ENCODE measurements around a stretch of chr1.

DNA sequence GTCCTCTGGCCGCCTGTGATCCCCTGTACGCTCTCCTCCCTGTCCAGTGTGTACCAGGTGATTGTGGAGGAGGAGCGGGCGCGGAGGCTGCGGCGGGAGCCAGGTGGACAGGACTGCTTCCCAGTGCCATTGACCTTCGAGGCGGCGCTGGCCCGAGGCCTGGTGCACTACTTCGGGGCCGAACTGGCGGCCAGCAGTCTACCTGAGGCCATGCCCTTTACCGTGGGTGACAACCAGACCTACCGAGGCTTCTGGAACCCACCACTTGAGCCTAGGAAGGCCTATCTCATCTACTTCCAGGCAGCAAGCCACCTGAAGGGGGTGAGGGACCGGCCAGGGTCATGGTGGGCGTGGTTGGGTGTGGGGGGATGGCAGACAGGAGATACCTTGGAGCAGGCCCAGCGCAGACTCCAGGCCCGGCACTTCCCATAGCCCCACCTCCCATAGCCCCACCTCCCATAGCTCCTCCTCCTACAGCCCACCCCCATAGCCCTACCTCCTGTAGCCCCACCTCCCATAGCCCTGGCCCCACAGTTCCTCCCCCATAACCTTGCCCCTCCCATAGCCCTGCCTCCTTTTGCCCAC, 46.4 kb downstream of the PTPRU start:
- RRBS: 100% methylated on average over 2 of the region's 20 CpGs

DNA sequence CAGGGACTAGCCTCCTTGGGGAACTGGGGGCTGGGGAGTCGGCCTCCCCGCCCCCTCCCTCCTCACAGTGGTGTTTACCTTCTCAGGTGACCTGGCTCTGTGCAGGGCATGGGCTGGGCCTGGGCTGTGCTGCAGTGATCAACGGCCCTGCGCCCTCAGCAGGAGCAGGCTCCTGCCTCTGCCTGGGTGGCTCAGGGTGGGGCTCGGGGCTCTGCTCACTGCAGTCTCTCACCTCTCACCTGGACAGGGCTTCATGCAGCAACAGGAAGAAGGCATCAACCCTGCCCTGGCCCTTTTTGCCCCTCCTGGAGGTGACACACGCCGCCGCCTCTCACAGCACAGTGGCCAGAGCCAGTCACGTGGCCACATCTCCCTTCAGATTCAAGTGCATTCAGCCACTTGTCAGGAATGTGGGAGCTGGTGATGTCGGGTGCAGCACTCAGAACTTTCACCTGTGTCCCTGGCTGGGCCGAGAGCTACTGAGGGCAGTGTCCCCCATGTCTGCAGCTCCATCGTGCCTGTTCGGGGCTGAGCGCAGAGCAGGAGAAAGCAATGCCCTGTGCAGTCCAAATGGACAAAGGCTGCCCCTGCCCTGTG, 313.8 kb downstream of the PTPRU start:
- RRBS: no CpG with 5 or more reads among the region's 14 CpGs

DNA sequence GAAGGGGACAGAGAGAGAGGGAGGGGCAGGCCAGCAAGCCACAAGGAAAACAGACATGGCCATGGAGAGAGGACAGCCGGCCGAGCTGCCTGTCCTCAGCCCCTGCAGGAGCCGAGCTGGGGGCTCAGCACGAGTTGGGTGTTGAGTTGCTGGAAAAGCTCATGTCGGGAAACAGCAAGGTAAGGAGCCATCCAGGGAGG, 548.7 kb downstream of the PTPRU start:
- RRBS: no CpG with 5 or more reads among the region's 5 CpGs

DNA sequence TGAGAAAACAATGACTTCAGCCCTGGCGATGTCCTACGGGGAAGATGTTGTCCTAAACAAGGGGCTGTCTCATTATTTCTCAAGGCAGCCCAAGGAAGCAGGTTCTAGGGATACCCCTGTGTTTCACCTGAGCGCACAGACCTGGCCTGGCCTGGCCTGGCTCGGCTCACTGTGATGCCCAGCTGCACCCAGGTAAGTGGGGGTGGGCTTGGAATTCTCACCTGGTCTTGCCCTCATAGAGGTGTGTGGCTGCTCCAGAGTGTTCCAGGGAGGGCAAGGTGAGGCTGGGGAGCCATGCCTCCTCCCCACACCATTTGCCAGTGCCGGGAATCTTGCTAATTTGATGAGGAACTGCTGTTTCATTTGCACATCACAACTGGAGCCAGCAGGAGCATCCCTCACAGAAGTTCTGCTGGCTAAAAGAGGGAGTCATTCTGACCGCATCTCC, 601.0 kb downstream of the PTPRU start:
- RRBS: no CpG with 5 or more reads among the region's 6 CpGs

DNA sequence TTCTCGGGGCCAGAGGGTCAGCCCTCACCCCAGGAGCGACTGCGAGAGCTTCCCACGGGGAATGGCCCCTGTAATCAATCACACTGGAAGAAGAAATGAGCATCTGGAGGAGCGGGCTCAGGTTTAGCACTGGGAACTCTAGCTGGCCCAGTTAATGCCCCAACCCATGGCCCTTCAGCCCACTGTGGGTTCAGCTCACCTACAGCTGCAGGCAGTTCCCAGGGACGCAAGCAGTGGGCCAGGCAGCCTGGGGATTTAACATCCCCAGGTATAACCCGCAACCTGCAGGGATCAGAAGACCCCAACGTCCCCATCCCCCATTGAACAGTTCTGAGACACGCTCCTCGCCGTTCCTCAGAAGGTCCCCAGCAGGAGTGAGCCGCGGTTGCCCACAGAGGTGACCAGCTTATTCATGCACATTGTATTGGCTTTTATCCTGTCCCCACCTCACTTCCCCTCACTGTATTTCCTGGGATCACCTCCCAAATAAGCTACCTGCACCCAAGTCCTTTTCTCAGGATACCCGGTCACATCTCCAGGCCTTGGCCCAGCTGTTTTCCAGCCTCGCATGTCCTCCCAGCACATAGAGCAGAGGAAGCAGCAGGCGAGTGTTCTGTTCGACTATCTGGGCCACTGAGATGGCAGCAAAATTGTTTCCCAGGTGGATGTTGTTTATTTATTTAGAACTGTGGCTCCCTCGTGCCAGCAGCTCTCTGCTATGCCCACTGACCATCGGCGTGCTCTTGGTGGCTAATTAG, 5.0 kb upstream of the MATN1 start:
- RRBS: no CpG with 5 or more reads among the region's 20 CpGs

DNA sequence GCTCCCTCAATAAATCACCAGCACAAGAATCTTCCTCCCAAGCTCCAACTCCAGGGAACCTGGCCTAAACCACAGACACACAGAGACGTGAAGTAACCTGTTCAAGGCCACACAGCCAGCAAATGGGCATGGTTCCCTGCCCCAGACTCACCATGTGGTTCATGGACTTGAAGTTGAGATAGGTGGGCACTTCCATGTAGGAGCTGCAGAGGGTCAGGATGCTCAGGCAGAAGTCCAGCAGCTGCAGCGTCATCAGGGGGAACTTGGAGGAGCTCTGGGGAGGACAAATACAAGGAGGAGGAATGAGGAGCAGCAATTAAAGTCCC, 15.4 kb upstream of the MATN1 start:
- RRBS: no CpG with 5 or more reads among the region's 2 CpGs

DNA sequence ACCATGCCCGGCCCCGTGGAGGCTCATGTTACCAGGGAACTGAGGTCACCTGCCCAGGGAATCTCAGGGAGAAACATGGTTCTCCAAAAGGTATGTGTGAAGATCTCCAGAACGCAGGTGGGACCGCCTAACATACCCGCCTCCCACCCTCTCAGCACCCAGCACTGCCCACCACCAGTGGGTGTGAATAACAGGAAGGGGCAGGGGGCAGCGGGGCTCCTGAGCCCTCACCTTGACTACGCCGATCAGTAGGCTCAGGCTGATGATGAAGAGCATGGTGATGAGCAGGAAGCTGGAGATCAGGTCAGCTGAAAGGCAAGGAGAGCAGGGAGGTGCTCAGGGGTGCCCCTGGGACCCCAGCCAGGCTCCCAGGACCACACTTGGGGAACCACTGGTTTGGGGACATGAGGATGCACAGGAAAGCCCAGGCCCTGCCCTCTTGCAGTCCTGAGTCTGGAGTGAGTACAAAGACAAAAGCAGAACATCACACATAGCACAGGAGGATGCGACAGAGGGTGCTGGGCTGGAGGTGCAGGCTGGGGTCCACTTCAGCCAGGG, 16.1 kb downstream of the LAPTM5 start:
- RRBS: no CpG with 5 or more reads among the region's 9 CpGs

- RRBS: no CpG with 5 or more reads among the region's 16 CpGs
These were observed 2.4 kb upstream of the LAPTM5 start for GRCh38 chr1:30759767-30760481.

DNA sequence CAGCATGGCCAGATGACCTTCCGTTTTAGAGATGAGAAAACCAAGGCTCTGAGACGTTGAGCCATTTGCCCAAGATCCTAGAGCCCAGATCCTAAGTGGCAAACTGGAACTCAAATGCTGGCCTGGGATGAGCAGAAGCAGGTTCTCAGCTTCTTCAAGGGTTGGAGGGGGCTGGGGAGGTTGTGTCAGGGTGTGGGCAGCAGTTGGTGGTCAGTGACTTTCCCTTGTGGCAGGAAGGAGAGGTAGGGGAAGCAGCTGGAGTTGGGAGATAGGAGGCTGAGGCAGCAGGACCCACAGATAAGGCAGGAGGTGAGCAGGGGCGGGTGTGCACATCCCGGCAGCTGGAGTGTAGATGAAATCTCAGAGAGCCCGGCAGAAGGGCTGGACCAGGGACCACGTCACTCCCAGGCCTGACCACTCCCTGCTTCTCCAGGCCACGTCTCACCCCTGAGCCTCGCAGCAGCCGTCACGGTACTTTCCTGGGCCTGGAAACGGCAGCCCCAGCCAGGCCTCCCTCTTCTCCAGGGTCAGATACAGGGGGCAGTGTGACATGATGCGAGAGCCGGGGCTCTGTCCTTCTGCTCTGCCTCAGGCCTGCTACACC, 11.4 kb upstream of the LAPTM5 start:
- RRBS: no CpG with 5 or more reads among the region's 13 CpGs

DNA sequence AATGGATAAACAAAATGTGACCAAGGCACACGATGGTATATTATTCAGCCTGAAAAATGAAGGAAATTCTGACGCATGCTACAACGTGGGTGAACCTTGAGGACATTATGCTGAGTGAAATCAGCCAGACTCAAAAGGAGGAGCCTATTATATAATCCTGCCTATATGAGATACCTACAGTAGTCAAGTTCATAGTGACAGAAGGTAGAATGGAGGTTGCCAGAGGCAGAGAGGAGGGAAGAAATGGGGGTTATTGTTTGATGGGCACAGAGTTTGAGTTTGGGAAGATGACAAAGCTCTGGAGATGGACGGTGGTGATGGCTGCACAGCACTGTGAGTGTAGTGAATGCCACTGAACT, 23.0 kb upstream of the LAPTM5 start:
- RRBS: no CpG with 5 or more reads among the region's 4 CpGs

DNA sequence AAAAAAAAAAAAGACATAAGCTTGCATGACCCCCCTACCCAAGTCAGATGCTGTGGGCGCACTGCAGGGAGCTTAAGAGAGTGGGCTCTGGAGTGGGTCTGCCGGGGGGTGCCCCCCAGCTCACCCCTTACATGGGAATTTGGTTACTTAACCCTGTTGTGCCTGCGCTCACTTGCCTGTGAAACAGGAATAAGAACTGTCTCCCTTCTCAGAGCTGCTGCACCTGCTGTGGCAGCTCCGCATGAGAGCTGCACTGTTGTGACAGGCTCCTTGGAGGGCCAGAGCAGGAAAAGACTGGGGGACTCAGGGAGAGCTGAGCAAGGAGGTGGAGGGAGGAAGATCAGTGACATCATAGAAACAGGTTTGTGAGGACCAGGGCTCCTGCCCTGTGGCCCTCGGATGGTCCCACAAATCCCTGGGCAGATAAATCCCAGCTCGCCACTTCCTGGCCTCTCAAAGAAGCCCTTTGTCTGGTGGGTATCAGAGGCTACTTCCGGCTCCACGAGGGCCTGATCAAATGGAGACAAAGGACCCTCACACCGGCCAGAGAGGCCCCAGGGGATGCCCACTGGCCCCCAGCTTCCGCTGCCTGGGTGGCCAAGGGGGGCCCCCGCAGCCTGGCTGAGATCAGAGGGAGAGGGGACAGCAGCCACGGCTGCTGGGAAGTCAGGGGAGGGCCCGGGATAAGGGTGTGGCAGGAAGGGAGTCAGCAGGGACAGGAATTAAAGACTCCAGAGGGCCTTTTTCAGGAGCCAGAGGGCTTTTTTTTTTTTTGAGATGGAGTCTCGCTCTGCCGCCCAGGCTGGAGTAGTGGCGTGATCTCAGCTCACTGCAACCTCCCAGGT, 28.9 kb upstream of the LAPTM5 start:
- RRBS: no CpG with 5 or more reads among the region's 16 CpGs

- RRBS: 0% methylated on average over 1 of the region's 10 CpGs
These were observed 41.0 kb upstream of the LAPTM5 start for GRCh38 chr1:30798299-30799174.

DNA sequence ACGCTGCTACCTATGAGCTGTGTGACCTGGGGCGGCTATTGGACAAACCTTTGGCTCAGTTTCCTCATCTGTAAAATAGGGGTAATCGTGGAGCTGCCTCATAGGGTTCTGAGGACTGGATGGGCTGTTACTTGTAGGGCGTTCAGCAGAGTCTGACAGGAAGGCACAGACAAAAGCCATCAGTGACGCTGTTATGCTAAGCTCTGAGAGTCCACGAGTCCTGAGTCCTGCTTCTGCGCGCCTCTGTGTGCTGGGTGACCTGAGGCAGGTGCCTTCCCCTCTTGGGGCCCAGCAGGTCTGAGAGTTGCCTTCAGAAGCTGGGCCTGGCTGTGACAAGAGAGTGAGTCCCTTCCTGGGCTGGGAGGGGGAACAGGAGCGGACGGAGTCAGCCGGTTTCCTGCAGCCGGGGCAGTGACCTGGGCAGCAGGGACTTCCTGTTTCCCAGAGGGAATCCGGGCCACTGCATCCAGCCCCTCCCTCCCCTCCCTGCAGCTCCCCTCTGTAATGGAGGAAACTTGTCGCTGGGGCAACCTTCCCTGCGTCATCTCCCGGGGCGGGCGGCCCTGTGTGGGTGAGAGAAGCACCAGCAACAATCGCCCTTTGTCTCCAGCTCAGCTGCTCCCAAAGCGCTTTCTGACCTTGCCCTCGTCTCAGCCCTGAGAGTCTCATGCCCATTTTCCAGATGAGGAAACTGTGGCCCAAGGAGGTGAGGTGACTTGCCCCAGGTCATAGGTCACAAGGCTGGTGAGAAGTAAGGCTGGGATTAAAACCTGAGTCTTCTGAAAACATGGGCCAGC, 61.2 kb downstream of the SDC3 start:
- RRBS: 2% methylated on average over 4 of the region's 21 CpGs

DNA sequence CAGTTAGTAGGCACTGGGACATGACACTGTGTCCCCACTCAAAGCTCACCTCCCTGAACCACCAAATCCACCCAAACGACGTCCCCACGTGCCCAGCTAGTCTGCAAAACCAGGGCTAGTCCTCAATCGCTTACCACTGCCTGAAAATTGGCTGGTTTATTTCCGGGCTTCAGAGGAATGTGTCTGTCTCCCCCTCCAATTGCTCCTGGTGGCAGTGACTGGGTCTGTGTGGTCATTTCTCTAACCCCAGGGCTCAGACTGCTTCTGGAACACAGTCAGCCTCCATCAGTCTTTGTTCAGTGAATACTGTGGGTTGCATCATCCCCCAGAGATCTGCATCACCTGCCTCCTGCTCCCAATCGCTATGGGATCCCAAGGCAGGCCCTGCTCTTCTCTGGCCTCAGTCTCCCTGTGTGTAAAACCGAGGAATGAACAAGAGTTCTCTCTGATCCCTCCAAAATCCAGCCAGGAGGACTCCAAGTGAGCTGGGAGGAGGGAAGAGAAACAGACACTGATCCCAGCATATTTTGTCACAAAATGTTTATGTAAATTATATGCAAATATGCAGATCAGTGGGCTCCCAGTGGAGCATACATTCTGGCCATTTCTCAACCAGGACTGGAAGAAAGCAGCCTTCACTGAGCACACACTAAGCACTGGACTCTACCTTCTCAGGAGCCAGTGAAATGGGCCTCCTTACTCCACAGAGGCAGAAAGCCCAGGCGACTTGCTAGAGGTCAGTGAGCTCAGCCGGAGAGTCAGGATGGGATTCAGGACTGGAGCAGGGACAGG, 20.9 kb downstream of the SDC3 start:
- RRBS: no CpG with 5 or more reads among the region's 9 CpGs

DNA sequence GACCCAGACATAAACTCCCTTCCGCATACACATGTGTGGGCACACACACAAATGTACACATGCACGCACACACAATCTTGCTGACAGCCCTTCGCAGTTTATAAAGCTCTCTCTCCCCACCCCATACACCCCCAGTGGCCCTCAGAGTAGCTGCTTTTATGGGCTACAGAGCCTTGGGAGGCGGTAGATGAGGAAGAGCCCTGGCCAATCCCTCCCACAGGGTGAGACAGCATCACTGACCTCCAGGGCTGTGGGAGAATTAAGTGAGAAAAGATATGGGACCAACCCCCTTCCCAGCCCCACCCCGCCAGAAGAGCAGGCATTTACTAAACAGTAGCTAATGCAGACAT, 5.2 kb downstream of the SDC3 start:
- RRBS: no CpG with 5 or more reads among the region's 5 CpGs

- RRBS: no CpG with 5 or more reads among the region's 4 CpGs
These were observed 64.1 kb downstream of the PUM1 start for GRCh38 chr1:31001278-31001980.

GRCh38 chr1:31046905-31047495, 18.5 kb downstream of the PUM1 start:
- RRBS: no CpG with 5 or more reads among the region's 5 CpGs

DNA sequence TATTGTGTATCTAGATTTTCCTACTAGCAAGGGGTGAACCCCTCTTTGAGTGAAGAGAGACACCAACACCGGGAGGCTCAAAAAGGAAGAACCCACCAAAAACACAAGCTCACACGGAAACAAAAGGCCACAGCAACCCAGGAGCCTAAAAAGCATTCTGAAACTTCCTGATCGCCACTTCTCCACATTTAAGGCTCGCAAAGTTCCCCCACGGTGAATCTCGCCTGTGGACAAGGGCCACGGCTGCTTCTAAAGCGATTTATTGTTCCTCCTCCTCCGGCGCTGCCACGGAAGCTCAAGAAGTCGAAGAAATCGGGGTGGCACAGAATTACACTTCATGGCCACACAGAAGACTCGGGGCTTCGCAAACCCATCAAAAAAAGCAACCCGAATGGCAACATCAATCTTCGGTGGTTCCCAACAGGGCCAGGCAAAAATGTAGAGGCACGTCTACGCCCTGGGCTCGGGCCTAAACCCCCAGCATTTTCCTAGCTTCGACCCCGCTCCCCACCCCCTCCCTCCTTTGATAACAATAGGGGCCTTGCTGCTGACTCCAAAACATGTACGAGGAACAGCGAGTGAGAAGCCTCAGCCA, 526 bp downstream of the PUM1 start:
- RRBS: no CpG with 5 or more reads among the region's 24 CpGs

DNA sequence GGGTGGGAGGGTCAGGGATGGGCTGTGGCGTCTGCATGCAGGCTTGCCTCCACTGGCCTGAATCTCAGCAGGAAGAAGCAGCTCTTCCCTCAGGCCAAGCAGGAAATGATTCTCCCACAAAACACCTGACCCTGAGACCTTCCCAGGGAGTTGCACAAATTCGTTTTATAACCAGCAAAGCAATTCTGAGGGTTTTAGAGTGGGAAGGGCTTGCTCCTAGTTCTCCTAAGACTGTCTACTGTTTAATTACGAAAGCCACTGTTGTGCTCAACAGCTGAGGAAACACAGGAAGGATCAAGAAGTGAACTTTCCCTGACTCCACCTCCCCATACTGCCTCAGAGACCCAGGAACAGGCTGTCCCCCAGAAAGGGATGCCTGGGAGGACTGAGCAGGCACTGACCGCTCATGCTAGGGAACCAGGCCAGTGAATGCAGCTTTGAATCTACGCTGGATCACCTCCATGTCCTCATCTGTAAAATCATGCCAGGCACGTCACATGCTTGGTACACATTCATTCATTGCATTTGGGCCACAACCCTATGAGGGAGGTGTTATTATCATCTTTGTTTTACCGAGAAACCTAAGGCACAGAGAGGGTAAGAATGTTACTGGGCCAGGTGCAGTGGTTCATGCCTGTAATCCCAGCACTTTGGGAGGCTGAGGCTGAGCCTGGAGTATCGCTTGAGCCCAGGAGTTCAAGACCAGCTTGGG, 37.1 kb upstream of the PUM1 start:
- RRBS: no CpG with 5 or more reads among the region's 8 CpGs

GRCh38 chr1:31368395-31369598, 4.1 kb downstream of the FABP3 start:
- RRBS: no CpG with 5 or more reads among the region's 6 CpGs

All from GM12891 (cell line).